ENCODE measurements around the genes PPFIA2 and MGAT4C.

- RRBS, result no CpG with 5 or more reads among the region's 9 CpGs
These were observed 923 bp downstream of the ACSS3 start for GRCh38 chr12:81078569-81079435.

- RRBS, result no CpG with 5 or more reads among the region's 7 CpGs
These were observed 216.6 kb downstream of the ACSS3 start for GRCh38 chr12:81294467-81294920.

- RRBS, result no CpG with 5 or more reads among the region's 42 CpGs
These were observed at the start of gene PPFIA2 for GRCh38 chr12:81759024-81759840. PPFIA2 (minus strand) TSS chr12:81759350.

DNA sequence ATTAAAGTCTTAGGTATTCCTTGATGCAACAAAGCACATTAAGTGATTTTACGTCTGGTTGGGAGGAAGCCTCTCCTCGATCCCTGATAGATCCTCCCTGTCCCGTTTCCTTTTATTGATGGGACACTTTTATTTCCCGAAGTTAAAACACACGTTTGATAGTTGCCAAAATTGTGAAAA is 1.2 kb downstream of the TMTC2 start:
- RRBS, result no CpG with 5 or more reads among the region's 5 CpGs

- RRBS, result no CpG with 5 or more reads among the region's 5 CpGs
These were observed 53.7 kb downstream of the TMTC2 start for GRCh38 chr12:82740320-82740871.

DNA sequence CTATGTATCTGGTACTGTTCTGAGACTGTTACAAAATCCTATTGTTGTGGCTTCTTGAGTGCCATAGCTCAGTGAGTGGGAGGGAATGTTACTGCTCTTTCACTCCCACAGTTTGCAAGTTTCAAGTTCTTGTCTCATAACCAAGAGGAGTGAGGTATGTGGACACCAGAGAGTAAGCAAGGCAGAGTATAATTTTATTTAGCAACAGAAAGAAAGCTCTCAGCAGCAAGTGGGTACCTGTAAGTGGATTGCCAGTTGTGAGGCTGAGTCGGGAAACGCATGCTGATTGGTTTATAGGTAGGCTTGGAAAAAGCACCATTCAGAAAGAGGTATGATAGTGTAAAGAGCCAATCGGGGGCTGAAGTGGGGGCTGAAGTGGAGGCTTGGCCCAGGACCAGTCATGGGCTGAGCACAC is 850.8 kb downstream of the TMTC2 start:
- RRBS, result no CpG with 5 or more reads among the region's 3 CpGs

GRCh38 chr12:84893770-84894113 is 18.9 kb downstream of the SLC6A15 start:
- RRBS, result no CpG with 5 or more reads among the region's 3 CpGs

DNA sequence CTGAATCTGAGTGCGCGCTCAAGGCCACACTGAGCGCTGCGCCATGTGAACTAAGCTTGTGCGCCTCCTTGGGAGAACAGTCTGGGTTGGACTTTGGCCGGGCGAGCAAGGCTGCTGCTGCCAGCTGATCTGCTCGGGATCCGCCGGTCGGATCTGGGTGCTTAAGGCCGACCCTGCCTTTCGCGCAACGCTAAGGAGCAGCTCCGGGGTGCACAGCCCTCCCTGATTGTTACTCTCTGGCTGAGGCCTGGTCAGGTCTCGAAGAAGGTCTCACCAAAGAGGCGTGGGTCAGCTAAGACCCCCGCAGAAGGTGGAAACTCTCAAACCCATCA is 1.7 kb upstream of the ALX1 start:
- RRBS, result 57% methylated on average over 11 of the region's 19 CpGs

- RRBS, result no CpG with 5 or more reads among the region's 3 CpGs
These were observed at the start of gene MGAT4C for GRCh38 chr12:86256187-86256739. MGAT4C (minus strand) TSS chr12:86256391.

DNA sequence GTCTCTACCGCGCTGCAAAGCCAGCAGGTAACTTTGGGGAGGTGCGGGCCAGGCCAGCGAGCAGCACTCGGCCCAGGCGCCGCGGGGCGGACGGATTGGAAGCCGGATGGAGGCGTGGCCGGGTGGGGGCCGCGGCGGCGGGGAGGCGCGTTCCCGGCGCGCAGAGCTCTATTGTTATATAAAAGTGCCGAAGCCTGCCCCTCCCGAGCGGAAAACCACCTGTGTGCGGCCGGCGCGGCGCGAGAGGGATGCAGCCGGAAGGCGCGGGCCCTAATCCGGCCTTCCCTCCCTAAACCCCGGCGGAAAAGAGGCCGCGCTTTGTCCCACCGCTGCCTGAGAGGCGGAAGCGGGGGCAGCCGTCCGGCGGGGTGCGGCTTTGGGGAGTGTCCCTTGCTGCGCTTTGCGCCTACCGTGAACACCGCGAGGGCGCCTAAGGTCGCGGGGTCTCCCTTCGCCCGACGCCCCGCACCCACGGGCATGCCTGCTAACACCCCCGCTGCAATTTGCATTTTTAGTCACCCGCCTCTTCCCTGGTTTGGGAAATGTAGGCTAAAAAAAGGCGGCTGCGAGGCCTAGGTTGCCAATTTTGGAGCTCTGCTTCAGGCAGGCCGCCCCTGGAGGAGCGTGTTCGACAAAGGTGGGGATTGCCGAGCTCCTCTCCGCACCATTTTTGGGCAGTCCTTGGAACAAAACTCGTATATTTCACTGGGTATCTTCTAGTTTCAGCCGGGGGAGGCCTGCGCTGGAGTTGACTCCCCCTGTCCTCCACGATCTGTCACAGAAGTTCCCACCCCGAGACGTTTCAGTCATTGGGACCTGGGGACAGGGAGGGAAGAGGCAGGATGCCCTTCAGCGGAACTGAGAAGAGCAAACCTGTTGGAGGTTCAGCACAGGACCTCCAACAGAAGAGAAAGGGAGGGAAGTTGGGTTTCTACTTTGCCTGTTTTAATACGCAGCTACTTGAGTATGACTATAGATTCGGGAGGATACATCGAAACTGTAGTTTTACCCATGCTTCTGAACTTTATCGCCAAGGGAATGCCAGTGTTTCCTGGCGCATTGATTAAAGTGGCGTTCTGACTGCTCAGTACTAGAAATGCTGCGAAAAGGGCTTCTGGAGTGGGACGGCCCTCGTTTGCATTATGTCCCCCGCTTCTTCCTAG is 2.0 kb upstream of the DUSP6 start:
- RRBS, result 1% methylated on average over 20 of the region's 85 CpGs

- RRBS, result no CpG with 5 or more reads among the region's 30 CpGs
These were observed 3.2 kb upstream of the DUSP6 start for GRCh38 chr12:89355057-89356374.

- RRBS, result no CpG with 5 or more reads among the region's 2 CpGs
These were observed 16.1 kb upstream of the DUSP6 start for GRCh38 chr12:89368455-89368807.

- RRBS, result no CpG with 5 or more reads among the region's 6 CpGs
These were observed 25.6 kb upstream of the DUSP6 start for GRCh38 chr12:89377908-89378390.

GRCh38 chr12:89453925-89454951 is 70.4 kb downstream of the GALNT4 start:
- RRBS, result no CpG with 5 or more reads among the region's 7 CpGs

GRCh38 chr12:89461077-89461480 is 63.5 kb downstream of the GALNT4 start:
- RRBS, result no CpG with 5 or more reads among the region's 3 CpGs

GRCh38 chr12:89525065-89525764 is 619 bp upstream of the GALNT4 start:
- RRBS, result 1% methylated on average over 19 of the region's 60 CpGs

- RRBS, result no CpG with 5 or more reads among the region's 1 CpG
These were observed 22.9 kb upstream of the POC1B start for GRCh38 chr12:89548718-89549145.

DNA sequence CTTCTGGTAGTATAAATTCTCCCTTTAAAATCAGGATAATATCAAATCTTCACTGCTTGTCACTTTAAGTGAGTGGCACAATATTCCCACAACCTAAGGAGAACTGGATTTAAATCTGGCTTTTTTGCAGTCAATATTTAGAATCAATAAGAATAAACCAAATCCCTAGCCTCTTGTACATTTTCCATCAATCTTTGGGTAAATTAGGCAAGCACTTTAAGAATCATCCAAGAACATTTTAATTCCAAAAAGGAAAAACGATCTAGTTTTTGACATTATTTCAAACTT is 17.9 kb downstream of the ATP2B1 start:
- RRBS, result no CpG with 5 or more reads among the region's 1 CpG

DNA sequence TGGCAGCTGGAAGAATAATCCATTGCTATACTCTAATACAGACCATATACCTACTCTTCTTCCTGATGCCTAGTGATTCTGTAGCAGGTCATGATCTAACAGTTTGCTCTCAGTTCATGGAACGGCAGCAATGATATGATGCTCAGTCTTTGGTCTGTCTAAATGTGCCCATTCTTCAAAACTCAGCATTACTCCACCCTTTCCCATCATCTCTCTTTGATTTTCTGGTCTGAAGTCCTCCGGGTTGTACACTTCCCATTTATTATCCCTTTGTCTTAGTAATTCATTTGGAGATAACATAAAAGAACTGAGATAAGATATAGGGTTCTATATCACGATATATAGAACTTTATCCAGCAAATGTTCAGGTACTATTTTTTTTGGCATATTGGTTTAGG is 7.6 kb downstream of the ATP2B1 start:
- RRBS, result no CpG with 5 or more reads among the region's 3 CpGs

- RRBS, result no CpG with 5 or more reads among the region's 8 CpGs
These were observed 1.9 kb upstream of the ATP2B1 start for GRCh38 chr12:89710544-89711021.

Measured in GM12892 (cell line).